Iris pigment epithelial cell (primary cell): ENCODE results near the genes EPS15 and CC2D1B.

DNA sequence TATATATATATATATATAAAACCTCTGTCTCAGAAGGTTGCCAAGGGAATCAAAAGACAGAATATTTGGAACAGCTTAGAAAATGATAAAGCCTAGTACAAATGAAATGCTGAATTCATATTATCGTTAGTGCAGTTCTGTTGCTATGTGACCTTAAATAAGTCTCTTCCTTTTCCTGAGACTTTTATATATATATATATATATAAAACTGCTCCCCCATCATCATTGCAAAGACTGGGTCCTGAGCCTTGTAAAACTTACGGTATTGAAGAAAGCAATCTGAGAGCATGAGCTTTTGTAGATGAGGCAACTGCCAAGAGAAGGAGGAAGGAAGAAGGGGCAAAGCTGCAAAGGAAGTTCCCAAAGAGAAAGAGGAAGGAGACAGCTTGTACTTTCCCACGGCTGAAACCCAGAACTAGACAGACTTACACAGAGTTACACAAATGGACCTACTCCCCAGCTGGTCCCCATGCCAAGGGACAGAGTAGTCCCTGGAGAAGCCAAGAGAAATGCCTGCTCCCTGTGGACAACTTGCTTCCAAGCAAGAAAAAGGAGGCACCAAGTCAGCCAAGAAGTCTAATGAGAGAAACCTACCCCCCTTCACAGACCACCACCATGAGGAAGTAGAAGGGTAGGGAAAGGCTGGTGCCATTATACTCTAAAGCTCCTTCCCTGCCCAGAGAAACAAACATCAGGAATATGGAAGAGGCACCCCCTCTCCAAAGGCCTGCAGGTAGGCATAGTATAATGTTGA is 22.6 kb downstream of the SLC5A9 start:
- RRBS, result no CpG with 5 or more reads among the region's 3 CpGs

GRCh38 chr1:50105566-50106056 is 3.1 kb upstream of the ELAVL4 start:
- RRBS, result no CpG with 5 or more reads among the region's 6 CpGs

DNA sequence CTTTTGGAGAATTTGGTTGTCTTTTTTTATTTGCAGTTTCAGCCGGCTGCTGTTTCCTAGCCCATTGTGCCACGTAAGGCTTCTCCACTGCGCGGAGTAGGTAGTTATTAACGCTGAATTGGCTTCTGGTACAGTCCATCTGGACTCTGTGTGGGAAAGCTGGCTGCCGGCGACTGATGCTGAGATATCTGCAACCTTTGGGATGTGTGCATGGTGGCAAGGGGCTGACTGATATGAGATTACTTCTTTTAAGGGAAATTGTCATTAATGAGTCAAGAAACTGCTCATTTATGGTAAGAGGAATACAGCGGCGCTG is 2.7 kb upstream of the ELAVL4 start:
- RRBS, result no CpG with 5 or more reads among the region's 9 CpGs

DNA sequence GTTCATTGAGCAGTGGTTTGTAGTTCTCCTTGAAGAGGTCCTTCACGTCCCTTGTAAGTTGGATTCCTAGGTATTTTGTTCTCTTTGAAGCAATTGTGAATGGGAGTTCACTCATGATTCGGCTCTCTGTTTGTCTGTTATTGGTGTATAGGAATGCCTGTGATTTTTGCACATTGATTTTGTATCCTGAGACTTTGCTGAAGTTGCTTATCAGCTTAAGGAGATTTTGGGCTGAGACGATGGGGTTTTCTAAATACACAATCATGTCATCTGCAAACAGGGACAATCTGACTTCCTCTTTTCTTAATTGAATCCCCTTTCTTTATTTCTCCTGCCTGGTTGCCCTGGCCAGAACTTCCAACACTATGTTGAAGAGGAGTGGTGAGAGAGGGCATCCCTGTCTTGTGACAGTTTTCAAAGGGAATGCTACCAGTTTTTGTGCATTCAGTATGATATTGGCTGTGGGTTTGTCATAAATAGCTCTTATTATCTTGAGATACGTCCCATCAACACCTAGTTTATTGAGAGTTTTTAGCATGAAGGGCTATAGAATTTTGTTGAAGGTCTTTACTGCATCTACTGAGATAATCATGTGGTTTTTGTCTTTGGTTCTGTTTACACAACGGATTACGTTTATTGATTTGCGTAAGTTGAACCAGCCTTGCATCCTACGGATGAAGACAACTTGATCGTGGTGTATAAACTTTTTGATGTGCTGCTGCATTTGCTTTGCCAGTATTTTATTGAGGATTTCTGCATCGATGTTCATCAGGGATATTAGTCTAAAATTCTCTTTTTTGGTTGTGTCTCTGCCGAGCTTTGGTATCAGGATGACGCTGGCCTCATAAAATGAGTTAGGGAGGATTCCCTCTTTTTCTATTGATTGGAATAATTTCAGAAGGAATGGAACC is 53.3 kb downstream of the FAF1 start:
- RRBS, result no CpG with 5 or more reads among the region's 12 CpGs

DNA sequence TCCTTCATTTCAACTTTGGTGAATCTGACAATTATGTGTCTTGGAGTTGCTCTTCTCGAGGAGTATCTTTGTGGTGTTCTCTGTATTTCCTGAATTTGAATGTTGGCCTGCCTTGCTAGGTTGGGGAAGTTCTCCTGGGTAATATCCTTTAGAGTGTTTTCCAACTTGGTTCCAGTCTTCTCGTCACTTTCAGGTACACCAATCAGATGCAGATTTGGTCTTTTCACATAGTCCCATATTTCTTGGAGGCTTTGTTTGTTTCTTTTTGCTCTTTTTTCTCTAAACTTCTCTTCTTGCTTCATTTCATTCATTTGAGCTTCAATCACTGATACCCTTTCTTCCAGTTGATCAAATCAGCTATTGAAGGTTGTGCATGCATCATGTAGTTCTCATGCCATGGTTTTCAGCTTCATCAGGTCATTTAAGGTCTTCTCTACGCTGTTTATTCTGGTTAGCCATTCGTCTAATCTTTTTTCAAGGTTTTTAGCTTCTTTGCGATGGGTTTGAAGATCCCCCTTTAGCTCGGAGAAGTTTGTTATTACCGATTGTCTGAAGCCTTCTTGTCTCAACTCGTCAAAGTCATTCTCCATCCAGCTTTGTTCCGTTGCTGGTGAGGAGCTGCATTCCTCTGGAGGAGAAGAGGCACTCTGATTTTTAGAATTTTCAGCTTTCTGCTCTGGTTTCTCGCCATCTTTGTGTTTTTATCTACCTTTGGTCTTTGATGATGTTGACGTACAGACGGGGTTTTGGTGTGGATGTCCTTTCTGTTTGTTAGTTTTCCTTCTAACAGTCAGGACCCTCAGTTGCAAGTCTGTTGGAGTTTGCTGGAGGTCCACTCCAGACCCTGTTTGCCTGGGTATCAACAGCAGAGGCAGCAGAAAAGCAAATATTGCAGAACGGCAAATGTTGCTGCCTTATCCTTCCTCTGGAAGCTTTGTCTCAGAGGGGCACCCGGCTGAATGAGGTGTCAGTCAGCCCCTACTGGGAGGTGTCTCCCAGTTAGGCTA is 50.5 kb downstream of the FAF1 start:
- RRBS, result no CpG with 5 or more reads among the region's 14 CpGs

DNA sequence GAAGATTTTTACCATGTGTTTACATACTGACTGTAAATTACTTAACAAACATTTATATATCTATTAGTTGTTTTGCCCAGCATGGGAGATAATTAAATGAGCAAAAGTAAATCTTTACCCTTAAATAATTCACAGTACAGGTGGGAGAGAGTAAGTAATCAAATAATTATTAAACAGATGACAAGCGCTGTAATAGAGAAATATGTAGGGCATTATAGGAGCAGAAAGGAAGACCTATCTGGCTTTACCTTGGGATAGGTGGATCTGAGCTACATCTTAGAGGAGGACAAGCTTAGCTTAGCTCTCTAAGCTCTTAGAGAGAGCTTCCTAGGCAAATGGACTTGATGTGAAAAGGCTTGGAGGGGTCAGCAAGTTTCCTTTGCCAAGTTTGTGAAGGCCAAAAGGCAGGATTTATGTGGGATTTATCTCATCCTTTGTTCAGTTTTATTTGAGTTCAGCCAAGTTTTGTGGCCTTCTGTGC is 26.2 kb upstream of the RNF11 start:
- RRBS, result no CpG with 5 or more reads among the region's 1 CpG

GRCh38 chr1:51210299-51210664 is 25.8 kb upstream of the RNF11 start:
- RRBS, result no CpG with 5 or more reads among the region's 5 CpGs

- RRBS, result 80% methylated on average over 1 of the region's 9 CpGs
Observed at GRCh38 chr1:51329277-51329962, 942 bp downstream of the TTC39A start.

DNA sequence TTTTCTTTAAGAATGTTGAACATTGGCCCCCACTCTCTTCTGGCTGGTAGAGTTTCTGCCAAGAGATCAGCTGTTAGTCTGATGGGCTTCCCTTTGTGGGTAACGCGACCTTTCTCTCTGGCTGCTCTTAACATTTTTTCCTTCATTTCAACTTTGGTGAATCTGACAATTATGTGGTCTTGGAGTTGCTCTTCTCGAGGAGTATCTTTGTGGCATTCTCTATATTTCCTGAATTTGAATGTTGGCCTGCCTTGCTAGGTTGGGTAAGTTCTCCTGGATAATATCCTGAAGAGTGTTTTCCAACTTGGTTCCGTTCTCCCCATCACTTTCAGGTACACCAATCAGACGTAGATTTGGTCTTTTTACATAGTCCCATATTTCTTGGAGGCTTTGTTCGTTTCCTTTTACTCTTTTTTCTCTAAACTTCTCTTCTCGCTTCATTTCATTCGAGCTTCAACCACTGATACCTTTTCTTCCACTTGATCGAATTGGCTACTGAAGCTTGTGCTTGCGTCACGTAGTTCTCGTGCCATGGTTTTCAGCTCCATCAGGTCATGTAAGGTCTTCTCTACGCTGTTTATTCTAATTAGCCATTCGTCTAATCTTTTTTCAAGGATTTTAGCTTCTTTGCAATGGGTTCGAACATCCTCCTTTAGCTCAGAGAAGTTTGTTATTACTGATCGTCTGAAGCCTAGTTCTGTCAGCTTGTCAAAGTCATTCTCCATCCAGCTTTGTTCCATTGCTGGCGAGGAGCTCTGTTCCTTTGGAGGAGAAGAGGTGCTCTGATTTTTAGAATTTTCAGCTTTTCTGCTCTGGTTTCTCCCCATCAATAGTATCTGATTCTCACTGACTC is 40.1 kb downstream of the EPS15 start:
- RRBS, result no CpG with 5 or more reads among the region's 17 CpGs

- RRBS, result 4% methylated on average over 11 of the region's 61 CpGs
Observed at GRCh38 chr1:51519008-51519622, at the start of gene EPS15. Gene EPS15 (minus strand): TSS chr1:51519266.

DNA sequence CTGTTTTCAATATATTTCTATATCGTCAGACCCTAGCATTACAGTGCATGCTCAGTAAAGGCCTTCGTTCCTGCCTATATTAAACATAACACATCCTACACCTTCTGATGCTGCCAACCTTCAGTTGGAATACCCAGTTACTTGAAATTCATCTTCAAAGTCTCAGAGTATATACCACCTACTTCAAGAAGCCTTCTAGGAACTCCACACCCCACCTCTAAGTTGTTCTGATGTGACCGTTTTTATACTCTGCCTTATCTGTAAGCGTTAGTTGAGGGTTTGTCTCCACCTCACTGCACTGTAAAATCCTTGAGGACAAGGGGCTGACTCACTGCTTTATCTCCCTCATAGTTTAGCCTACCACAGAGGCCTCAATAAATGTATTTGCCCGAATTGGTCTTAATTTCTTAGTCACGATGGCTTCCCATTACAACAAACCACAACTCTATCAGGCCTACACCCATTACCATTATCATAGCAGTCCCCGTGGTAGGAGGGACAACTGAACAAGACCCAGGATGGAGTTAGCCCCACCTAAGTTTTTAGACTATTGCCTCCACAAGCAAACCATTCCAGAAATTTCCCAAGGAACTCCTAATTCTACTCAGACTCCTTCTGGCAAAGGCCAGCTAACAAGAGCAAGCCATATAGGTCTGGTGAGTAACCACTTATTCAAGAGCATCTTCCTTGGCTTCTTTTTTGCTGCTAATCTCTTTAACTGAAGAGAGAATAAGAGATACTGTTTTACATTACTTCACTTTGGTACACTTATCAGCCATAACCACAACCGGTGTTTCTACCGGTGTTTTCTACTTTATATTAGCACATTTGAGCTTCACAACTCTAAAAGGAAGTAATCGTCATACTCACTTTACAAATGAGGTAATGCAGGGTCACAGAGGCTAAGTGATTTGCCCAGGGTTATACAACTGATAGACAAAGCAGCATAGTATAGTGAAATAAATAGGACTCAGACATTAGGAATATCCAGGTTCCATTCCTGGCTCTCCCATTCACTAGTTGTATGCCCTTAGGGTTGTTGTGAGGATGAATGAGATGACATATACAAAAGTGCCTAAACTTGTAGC is 1.5 kb upstream of the EPS15 start:
- RRBS, result no CpG with 5 or more reads among the region's 10 CpGs

DNA sequence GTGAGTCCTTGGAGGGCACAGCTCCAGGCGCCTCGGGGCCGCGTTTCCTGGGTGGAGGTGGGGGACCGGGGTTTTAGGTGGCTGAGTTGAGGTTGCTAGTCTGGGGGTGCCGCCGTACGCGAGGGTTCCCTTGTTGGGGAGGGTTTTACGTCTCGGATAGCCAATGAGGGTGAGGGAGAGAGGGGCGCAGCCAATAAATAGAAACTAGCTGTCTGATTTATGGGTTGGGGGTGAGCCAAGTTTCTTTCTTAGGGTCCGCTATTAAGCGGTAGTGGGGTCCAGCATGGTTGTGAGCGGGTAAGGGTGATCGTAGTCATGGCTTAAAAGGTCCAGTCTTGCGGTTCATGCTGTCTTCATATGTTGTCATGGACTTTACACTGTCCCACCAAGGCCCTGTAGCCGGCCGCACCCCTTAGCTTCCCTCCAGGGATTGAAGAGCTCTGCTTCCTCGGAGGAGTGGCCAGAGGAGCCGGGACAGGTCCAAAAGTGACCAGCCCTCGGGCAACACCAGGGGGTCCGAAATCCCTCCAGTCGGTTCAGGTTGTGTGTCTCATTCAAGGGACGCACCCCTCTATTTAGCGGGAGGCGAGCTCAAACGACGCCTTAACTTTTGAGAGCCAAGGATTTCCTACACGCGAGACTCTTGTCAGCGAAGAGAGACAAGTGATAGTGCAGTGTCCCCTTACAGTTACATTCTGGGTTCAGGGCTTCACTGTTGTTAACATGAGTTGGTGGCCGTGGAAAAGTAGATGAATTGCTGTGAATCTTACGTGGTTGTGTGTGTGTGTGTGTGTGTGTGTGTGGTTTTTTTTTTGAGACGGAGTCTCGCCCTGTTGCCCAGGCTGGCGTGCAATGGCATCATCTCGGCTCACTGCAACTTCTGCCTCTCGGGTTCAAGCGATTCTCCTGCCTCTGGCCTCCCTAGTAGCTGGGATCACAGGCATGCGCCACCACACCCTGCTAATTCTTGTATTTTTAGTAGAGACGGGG is 625 bp downstream of the OSBPL9 start:
- RRBS, result 1% methylated on average over 4 of the region's 42 CpGs

DNA sequence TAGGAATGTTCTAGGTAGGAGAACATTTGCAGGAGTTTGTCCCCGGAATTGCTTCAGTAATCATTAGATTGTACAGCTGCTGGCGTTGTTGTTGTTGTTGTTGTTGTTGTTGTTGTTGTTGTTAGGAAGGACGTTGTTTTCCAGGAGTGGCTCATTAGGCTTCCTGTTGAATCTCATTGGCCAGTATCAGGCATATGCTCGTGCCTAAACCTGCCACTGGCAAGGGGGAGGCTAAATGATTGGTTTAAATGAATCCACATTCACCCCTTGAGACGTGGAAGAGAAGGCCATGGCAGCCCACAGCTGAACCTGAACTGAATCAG is 104.7 kb downstream of the NRDC start:
- RRBS, result no CpG with 5 or more reads among the region's 5 CpGs

- RRBS, result no CpG with 5 or more reads among the region's 5 CpGs
Observed at GRCh38 chr1:51784160-51785154, 94.1 kb downstream of the NRDC start.

DNA sequence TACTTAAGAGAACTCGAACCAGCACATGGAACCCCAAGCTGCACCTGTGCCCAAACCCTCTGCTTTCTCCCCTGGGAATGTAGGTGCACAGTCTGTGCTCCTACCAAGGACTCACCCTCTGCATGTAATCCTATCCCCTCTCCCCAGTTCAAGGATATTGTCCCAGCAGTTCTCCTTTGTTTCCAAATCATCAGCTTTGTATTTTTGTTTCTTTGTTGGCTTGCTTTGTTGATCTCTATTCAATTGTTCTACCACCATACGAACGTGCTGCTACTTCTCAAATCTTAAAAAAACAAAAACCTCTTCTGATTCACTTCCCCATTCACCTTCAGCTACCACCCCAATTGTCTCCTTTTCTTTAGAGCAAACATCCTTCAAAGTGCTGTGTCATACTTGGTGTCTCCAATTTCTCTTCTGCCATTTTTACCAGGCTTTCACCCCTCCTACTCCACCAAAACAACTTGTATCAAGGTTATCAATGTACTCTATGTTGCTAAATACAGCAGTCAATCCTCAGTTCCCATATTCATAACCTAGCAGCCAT is 26.7 kb downstream of the RAB3B start:
- RRBS, result no CpG with 5 or more reads among the region's 3 CpGs

DNA sequence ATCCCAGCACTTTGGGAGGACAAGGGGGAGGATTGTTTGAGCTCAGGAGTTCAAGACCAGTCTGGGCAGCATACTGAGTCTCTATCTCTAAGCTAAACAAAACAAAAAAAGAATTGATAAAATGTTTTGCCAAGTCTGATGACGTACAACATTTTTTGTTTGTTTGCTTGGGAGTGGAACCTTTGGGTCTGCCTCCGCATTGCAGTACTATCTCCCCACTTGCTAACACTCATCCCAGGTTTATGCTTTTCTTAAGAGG is 42.9 kb downstream of the ZFYVE9 start:
- RRBS, result no CpG with 5 or more reads among the region's 2 CpGs

- RRBS, result no CpG with 5 or more reads among the region's 9 CpGs
Observed at GRCh38 chr1:52356793-52357400, 9.1 kb downstream of the CC2D1B start.

GRCh38 chr1:52365970-52366683 is at the start of gene CC2D1B:
Gene CC2D1B (minus strand): TSS chr1:52366205.
- RRBS, result 1% methylated on average over 28 of the region's 76 CpGs

DNA sequence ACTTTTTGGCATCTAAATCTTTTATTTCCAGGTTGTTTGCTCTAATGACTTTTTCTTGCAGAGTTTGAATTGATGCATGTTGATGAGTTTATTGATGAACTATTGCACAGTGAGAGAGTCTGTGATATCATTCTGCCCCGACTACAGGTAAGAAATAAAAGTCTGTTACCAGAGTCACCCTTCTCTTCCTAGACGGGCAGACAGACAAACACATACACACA is 6.6 kb downstream of the PRPF38A start:
- RRBS, result no CpG with 5 or more reads among the region's 2 CpGs

DNA sequence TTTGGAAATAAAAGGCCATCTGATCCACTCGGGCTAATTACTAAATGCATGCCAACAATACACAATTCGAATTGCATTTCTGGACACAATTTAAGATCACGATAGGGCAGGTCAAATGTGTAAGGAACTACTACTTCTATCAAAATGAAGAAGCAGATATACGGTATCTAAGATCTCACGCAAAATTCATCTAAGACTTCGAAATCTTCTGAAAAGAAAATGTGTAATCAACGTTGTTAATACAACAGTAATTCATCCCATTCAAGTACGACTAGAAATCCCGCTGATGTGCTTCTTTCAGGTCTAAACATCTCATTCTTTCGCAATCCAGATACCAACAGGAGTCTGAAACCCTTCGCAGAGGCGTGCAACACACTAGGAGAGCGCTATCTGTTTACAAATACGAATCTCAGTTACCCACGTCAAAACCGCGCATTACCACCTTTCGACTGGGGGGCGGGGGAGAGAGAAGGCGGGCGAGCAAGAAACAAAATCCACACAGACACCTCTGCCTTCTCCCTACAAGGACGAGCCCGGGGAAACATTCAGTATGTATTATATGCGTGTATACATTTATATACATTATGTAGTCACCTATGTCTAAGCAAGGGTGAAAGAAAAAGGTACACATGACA is 865 bp downstream of the TUT4 start:
- RRBS, result no CpG with 5 or more reads among the region's 24 CpGs